Cardiac atrium fibroblast (primary cell): ENCODE measurements around a stretch of chr6.

DNA sequence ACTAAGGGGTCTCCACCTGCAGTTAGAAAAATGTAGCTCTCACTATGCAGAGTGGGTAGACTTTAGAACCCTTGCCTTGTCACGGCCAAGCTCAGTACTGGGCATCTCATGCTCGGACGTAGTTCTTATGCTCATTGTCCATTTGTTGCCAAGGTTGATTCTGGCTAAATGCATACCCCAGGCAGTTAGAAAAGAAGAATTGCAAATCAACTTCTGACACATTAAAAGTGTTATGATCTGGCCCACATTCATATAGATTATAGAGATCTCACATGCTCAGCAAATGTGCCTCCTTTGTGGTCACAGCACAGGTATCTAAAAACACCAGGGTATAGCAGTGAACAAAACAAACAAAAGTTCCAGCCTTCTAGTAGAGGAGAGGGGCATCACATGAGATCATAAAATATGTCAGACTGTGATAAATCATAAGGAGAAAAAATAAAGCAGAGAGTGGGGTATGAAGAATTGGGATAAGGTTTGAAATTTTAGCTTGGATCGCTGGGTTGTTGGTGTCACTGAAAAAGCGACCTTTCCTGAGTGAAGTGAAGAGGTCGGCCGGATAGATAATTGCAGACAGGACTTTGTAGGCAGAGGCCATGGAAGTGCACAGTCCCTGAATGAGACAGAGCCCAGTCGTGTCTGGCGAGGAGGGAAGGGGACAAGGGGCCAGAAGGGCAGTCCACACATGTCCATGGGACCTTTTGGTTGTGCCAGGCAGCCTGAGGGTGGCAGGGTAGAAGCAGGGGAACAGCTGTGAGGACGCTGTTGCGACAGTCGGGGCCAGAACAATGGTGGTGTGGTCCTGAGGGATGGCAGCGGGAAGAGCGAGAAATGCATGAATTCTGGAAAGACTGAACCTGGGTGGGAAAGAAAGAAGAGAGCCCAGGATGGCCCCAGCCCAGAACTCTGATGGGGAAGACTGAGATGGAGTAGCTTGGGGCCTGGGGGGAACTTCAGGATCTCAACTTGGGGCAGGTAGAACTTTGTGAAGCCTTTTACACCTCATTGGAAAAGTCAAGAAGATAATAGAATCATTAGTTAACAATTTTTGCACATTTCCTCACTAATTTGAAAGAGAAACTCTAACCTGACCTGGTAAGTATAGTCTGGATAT is 80.0 kb downstream of the CDYL start:
- RAMPAGE, long total RNA, result no peak

- RAMPAGE, long total RNA, result no peak
Measured at GRCh38 chr6:4891622-4892627, 111.9 kb downstream of the RPP40 start.

- RAMPAGE, long total RNA, result no peak
Measured at GRCh38 chr6:4944764-4945186, 59.1 kb downstream of the RPP40 start.

- RAMPAGE, long total RNA, result no peak
Measured at GRCh38 chr6:4953440-4954204, 50.2 kb downstream of the RPP40 start.

DNA sequence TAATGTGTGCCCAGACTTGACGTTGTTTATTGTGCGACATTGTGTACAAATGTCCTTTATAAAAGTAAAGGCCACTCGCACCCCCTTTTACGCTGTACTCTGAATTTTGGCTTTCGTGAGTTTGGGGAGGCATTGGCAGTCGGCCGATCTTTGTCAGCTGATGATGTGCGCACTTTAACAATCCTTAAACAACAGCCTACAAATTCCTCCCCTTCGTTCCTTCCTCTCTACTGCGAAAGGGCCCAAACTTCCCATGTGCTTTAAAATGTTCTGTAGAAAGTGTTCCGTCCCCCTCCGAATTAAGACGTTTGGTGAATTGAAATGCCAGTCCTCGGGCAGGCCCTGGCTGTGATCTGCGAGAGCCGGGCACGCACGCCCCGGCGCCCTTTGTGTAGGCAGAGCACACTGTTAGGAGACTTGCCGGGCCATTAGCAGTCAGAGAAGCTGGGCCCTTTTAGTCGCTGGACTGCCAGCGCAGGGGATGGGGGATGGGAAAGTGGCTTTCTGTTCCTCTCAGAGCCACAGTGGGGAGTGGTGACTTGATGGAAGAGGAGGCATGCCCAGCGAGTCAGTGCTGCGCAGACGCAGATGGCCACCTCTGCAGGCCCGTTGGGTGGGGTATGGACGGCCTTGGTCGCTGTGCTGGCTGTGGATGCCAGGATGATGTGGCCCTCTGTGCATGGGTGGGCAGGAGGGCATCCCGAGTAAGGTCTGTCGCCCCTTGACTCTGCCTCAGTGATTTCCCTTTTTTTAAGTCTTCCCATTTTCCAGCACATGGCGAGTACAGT is 2.2 kb downstream of the PPP1R3G start:
- RAMPAGE, long total RNA, result no peak

DNA sequence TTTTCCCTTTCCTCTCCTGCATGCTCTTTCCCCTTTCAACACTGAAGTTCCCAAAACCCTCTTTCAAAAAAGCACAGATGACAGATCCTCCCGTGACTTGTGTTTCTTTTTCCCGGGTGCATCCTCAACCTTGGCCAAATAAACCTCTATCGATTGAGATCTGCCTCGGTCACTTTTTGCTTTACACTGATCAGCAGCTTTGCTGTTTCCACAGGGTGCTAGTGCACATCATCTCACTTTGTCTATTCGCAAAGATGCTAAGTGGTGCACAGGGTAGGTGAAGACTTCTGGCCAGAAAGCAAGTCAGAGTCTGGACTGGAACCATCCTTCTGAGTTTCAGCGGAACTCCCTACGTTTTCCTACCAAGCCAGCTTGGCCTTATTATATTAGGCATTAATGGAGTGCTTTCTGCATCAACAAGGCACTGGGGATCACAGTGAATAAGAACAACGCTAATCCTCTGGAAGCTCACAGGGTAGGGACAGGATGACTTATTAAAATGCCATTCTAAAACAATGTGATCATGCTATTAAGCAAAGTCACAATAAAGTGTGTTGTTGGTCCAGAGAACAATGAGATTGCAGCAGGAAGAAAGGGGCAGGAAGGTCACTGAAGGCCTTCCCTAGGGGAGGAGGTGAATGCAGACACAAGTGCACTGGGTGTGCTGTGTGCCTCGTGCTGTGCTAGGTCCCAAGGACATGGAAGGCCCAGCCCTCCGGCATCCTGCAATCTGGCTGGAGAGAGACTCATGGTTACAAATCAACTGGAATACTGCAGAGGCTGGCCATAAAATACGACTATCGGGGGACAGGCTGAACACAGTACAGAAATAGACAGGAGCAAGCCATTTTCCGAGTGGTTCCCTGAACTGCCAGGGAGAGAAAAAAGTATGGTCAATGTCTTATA is 55.9 kb downstream of the LYRM4 start:
- RAMPAGE, long total RNA, result no peak

DNA sequence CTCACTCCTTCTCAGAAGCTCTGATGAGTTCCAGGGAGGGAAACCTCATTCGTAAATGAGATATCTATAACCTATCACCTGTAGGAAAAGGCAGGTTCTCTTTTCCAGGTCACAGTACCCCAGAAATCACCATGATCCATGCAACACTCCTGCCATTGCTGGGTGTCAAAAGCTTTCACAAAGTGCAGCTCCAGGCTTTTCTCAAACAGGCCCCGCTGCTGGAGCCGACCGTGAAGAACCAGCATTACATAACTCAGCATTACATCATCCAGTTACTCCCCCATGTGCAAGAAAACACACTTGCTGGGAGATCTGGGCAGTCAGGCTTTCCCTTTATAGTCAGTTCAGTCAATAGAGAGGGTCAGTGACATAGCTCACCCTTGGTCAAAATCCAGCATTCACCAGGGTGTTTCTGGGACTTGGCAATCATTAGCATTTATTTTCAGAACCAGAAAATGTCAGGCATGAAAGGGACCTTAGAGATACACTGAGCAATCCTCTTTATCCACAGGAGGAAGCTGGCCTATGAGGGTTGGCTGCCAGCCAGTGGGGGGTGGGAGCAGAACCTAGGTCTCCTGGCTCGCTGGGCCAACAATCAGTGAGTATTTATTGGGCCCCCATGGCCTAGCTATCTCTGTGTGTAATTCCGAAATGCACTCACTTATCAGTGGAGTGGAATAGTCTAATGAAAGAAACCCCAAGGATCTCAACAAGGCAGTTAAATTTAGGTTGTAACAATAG is 54.8 kb downstream of the LYRM4 start:
- RAMPAGE, long total RNA, result no peak

- RAMPAGE, long total RNA, result no peak
Measured at GRCh38 chr6:5309309-5309822, 48.1 kb downstream of the FARS2 start.

DNA sequence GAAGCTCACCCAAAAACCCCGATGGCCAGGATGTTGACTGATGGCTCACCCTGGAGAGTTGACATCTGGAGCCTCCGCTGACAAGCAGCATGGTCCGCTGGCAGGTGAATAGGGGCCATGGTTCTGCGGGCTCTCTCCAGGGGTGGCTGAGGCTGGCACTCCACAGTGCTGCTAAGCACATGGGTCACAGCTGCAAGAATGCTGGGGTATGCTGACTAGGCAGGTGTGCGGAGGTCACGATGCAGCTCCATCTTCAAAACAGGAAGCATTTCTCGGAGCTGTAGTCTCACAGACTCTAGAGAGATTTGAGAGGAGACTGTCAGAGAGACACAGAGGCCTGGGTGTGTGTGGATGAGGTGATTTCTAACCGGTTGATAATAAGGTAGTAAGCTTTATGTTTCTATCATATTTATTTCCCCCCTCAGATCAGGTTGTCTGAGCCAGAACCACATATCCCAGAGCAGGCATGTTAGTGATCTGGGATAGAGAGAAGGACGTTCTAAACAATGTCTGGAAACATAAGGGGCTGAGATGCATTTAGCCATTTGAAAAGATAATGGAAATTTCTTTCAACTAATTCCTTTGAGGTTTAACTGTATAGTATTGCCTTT is 341.5 kb downstream of the NRN1 start:
- RAMPAGE, long total RNA, result no peak

DNA sequence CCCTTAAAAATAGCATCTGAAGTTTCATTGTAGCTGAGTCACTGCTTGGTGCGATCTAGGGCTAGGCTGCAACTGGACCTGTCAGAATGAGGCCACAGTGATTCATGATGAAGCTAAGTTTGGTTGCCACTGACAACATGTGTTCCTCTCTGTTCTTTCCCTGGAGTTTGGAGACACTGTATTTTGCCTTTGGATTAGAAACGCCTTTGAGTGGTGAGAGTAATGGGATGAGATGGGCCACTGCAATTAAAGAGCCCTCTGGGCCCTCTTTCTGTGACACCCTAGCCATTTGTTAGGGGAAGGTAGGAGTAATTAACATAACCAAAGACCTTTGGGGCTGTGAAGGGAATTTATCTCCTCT is 334.1 kb downstream of the NRN1 start:
- RAMPAGE, long total RNA, result no peak

- RAMPAGE, long total RNA, result no peak
Measured at GRCh38 chr6:6000070-6000468, 6.7 kb downstream of the NRN1 start.

DNA sequence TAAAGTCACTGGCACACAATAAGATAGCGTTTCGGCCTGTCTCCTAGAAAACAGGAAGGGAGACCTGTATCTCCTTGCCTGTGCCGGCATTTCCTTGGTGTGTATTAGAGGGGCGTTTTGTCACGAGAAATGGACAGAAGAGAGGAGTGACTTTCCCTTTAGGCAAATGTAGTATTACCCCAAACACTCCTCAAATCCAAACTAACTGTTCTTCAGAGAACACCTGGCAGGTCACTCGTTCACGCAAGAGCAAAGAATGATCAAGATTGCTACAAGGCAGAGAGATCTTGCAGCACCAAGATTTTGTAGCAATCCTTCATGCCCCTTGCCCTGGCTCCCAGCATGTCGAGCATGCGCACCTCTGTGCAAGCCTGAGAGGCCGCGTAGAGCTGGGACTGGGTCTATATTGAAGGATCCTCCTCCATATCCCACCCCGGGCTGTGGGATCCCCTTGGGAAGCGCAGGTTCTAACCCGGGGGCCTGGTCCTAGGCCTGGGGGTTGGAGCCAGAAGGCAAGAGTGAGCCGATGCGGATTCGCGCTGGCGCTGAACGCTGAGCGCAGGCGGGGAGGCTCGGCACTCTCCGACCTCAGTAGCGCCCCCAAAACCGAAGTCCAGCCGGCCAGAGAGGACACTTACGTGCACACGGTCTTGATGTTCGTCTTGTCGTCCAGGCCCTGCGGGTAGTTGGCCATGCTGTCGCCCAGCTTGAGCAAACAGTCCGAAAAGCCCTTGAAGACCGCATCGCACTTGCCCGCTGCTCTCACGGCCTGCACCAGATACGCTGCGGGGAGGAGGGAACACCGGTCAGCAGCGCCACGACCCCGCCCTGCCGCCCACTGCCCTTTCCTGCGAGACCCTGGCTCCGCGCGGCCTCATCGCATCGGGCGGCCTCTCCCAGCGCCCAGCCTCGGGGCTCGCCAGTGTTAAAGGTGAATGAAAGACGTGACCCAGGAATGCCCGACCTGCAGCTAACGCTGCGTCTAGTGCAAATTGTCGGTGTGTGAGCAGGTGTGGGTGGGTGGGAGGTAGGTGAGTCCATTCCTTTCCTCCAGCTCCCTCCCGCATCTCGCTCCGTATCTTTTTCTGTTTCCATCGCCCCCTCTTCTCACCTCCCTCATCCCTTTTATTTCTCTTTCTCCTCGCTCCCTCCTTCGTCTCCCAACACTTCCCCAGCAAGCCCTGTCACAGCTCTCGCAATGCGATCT is 4.6 kb downstream of the NRN1 start:
- RAMPAGE, long total RNA, result no peak

DNA sequence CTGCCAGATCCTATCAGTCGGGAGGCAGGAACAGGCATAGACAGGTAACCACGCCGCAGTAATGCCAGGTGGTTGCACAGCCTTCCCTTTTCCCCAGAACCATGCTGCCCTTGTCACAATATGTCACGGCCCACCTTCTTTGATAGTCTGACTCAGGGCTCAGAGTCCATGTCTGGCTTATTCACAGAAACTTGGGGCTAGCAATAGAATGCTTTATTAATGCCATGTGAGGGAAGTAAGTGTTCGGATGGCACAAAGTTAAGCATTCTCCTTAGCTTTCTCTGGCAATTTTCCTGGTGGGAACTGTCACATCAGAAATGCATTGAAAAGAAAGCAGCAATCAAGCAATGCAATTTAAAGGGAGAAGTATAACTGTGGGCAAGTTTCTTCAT is 76.5 kb downstream of the F13A1 start:
- RAMPAGE, long total RNA, result no peak

DNA sequence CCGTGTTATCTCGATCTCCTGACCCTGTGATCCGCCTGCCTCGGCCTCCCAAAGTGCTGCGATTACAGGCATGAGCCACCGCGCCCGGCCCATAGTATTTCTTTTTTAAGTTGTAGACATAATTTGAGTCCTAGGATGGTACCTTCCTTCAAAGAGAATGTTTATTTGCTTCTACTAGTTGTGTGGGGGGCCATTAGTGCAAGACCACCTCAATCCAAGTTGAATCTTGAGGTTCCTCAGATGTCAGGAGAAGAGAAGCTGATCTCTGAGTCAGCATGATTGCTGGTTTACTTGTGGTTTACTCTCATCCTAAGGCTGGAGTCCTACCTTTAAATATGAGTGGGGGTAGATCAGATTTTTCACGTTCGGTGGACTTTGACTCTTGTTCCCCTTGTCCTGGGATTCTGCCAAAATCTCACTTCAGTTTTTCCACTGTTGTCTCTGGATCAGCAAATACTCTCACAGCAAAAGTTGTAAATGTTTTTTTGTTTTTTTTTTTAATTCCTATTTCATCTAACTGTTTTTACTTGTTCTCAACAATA is 84.5 kb upstream of the F13A1 start:
- RAMPAGE, long total RNA, result no peak

DNA sequence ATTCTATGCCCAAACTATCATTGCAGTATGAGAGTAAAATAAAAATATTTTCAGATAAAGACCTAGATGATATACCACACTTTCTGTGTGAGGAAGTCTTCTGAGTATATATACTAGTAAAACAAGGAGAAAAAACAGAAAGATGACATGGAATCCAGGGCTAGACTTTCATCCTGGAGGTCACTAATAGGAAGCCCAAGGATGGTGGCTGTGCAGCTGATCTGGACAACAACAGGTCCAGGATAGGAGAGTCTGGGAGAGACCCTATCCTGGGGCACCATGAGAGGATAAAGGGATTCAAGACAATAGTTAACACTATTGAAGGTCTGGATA is 87.5 kb upstream of the LY86 start:
- RAMPAGE, long total RNA, result no peak

DNA sequence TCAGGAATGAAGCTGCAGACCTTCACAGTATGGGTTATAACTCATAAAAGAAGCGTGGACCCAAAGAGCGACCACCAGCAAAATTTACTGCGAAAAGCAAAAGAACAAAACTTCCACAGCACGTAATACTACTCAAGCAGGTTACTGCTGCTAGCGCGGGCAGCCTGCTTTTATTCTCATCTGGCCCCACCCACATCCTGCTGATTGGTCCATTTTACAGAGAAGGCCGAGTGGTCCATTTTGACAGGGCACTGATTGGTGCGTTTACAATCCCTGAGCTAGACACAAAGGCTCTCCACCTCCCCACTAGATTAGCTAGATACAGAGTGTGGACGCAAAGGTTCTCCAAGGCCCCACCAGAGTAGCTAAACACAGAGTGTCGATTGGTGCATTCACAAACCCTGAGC is 17.4 kb downstream of the LY86 start:
- RAMPAGE, long total RNA, result no peak

- RAMPAGE, long total RNA, result no peak
Measured at GRCh38 chr6:6681911-6682671, 93.6 kb downstream of the LY86 start.

DNA sequence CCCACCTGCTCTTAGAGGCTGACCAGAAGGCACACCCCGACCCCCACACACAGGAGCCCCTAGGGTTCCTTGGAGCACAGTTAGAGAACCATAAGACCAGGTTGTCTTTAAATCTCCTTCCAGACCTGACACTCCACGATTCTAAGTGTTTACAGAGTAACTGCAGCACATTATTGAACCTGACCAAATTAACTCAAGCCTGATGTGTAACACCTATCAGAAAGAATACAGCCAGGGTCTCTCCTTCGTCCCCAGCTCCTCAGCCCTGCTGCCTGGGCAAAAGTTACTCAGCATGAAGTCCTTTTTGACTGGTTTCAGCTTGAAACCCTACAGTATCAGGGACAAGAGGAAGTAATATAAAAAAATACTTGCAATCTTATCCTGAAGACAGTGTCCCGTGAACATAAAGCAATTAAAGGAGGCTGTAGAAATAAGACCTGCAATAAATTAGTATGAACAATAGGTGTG is 114.9 kb downstream of the LY86 start:
- RAMPAGE, long total RNA, result no peak

DNA sequence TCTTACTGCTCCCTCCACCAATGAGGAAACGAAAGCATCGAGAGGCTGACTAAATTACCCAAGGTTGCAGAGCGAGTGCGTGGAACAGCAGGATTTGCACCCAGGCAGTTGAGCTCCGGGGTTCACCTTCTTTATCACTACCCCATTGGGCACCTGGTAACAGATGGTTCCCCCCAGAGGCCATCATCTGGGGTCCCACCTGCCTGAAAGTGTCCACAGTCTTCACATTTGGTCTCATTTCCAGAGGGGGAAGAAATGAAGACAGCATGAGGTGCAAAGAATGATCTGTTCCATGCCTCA is 208.4 kb downstream of the LY86 start:
- RAMPAGE, long total RNA, result no peak

- RAMPAGE, long total RNA, result no peak
Measured at GRCh38 chr6:6800908-6801262, 212.4 kb downstream of the LY86 start.